Sigmoid colon (tissue), 4 donors: Measurements from ENCODE around the gene PKN3.

GRCh38 chr9:128555210-128555708 lies 2.9 kb downstream of the SPTAN1 start:
- PRO-cap: unidirectional peak, minus-strand start at chr9:128555346
- RAMPAGE, long total RNA, 4 experiments: no peak in any of the 4 experiments

DNA sequence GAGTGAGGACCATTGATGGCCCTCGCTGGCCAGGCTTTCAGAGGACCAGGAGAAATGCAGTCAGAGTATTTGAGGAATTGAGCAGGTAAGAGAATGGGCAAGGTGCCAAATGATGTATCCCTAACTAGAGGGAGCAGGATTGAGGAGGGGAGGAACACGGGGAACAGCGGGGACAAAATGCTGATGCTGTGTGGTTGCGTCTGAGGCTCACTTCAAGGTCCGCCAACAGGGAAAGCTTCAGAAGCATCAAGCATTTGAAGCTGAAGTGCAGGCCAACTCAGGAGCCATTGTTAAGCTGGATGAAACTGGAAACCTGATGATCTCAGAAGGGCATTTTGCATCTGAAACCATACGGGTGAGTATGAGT lies 16.1 kb downstream of the SPTAN1 start:
- PRO-cap: no peak
- RAMPAGE, long total RNA, 4 experiments: start-site peak on the plus strand in 1 of 4 experiments, centred at position 256 of the sequence, 19 reads per replicate

DNA sequence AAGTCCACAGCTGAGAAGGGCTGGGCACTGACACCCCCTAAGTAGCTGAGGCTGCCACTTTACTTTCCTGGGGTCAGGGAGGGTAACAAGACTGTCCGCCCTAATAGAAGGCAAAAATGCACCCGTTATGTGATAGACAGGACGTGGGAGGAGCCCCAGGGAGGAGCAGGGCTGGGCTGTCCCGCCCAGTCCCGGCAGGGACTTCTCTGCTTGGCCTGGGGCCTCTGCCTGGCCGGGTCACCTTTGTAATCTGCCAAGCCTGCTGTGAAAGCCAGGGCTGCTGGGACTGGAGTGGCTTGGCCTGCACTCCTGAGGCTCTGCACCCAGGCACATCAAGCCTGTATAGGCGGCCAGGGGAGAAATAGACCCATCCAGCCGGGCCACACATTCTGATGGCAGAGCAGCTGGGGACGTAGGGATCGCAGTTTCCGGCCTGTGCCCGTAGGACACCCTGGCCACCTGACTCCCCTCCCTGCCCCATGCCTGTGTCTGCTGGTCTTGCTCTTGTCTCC lies 28.2 kb downstream of the DYNC2I2 start:
- PRO-cap: no peak
- RAMPAGE, long total RNA, 4 experiments: no peak in any of the 4 experiments

- PRO-cap: no peak
- RAMPAGE, long total RNA, 4 experiments: no peak in any of the 4 experiments
Observed at GRCh38 chr9:128696404-128697303, 5.6 kb upstream of the PKN3 start.

DNA sequence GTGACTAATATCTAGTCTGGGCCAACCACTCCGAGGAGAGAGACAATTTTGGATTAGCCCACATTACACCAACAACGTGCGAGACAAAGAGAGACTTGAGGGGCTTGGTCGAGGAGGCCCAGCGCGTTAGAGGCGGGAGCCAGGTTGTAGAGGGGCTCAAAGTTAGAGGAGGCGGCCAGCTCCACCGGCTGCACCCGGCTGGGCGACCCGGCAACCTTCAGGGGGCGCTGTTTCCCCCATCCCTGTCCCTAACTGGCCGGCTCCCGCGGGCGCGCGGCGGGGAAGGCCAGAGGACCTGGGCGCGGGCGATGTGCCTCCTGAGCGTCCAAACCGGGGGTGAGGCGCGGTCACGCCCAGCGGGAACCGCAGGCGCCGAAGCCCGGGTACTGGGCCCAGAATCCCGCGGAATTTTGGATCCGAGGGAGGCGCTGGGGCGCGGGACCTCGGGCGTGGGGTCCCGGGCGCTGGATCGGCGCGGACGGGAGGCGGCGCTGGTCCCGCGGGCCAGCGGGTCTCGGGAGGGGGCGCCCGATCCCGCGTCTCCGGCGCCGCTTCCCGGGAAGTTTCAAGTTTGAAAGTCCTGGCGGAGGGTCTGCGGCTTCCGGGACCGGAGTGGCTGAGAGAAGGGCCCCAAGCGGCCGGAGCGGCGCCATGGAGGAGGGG lies at the start of gene PKN3:
PKN3 (plus strand) TSS at position 239 of the 663 bp plus-strand sequence.
- PRO-cap: no peak
- RAMPAGE, long total RNA, 4 experiments: no peak in any of the 4 experiments

GRCh38 chr9:128762100-128762527 lies 9.6 kb downstream of the ZER1 start:
- PRO-cap: no peak
- RAMPAGE, long total RNA, 4 experiments: no peak in any of the 4 experiments

- PRO-cap: no peak
- RAMPAGE, long total RNA, 4 experiments: no peak in any of the 4 experiments
Observed at GRCh38 chr9:128765450-128766015, 6.2 kb downstream of the ZER1 start.

- PRO-cap: no peak
- RAMPAGE, long total RNA, 4 experiments: no peak in any of the 4 experiments
Observed at GRCh38 chr9:128918753-128919862, 1.7 kb upstream of the PHYHD1 start.

- PRO-cap: no peak
- RAMPAGE, long total RNA, 4 experiments: start-site peak on the minus strand in 1 of 4 experiments, at chr9:128946343-128946555 at its widest, 5 reads per replicate
Observed at GRCh38 chr9:128946083-128946932, 1.1 kb downstream of the DOLK start.

DNA sequence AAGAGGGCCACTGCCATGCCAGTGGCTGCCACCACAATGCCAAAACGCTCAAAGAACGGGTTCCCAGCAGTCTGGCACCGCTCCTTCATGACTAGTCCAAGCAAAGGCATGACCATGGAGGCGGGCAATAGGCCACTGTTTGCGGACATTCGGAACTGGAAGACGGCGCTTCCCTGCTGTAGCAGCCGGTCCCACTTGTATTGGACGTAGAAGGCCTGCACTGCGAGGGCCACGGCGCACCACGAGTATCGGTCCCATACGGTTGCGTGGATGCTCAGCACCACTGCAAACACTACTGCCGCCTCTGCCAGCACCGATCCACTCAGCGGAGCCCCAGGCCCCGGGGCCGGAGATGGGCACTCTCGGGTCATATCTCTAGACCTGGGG lies 477 bp downstream of the DOLK start:
- PRO-cap: no peak
- RAMPAGE, long total RNA, 4 experiments: no peak in any of the 4 experiments

DNA sequence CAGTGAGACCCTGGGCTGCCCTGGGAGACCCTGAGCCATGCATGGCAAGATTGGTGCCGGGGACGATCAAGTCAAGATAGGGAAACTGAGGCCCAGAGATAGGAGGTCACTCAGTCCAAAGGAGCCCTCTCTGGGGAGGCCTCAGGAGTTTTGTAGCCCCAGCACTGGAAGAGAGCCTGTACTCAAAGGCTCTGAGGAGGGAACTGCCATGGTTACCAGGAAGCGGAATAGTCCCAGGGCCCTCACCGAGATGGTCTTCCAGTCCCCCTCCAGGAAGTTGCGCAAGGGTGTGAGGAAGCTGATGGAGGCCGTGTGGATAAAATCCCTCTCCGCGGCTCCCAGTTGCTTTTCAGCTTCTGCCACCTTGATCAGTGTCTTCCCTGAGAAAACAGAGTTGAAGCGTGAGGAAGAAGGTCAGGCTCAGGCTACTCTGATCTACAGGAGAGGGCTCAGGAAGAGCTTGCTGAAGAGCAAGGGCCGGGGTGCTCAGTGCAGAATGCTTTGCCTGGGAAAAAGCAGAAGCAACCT lies 13.5 kb downstream of the SH3GLB2 start:
- PRO-cap: no peak
- RAMPAGE, long total RNA, 4 experiments: no peak in any of the 4 experiments

- PRO-cap: bidirectional peak, plus-strand start at chr9:129028554, minus-strand start at chr9:129028311
- RAMPAGE, long total RNA, 4 experiments: no peak in any of the 4 experiments
Observed at GRCh38 chr9:129028441-129028656, 218 bp upstream of the SH3GLB2 start.

DNA sequence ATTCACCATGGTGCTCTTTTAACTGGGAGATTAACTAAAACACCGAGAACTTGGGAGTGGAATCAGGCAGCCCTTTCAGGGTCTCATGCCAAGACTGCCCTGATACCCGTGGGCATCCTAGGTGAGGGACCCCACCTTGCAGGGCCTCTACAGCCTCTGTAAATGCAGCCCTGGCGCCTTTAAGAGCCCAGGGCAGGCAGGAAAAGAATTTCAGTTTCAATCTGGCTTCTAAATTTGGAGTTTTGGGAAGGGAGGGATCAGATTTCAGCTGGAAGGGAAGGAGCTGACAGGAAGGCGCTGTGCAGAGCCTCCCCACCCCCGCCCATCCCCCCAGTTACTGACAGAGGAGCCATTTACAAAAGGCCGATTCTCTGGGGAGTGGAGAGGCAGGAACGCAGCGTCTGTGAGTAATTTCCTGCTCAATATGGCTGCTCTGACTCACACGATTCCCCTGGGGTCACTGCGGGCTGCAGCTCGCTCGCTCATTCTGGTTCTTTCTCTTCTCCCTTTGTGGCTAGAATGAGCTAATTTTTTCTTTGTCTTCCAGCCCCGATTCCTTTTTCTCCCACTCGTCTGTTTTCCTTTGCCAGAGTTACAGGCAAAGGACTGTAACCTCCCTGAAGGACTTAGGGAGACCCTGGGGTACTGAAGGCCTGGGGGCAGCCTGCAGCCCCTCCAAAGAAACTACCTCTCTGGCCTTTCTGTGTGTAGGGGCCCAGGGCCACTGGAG lies 28.7 kb downstream of the PTPA start:
- PRO-cap: unidirectional peak, plus-strand start at position 260 of the sequence; unidirectional peak, plus-strand start at position 366 of the sequence; unidirectional peak, plus-strand start at position 443 of the sequence
- RAMPAGE, long total RNA, 4 experiments: start-site peak on the plus strand in 4 of 4 experiments, centred at positions 348 to 376 of the sequence, 46 to 314 reads per replicate

DNA sequence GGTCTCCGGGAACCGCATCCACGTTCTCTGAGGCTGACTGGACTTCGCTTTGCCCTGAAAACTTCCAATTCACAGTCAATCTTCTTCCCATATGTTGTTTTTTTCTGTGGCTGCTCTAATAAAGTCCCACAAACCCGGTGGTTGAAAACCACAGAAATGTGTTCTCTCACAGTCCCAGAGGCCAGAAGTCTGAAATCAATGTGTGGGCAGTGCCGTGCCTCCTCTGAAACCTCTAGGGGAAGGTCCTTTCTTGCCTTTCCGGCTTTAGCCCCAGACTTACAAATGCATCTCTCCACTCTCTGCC lies 93.0 kb upstream of the IER5L start:
- PRO-cap: no peak
- RAMPAGE, long total RNA, 4 experiments: no peak in any of the 4 experiments

- PRO-cap: bidirectional peak, plus-strand start at chr9:129321016, minus-strand start at chr9:129320867
- RAMPAGE, long total RNA, 4 experiments: start-site peak on the plus strand in 1 of 4 experiments, at chr9:129320961-129321016 at its widest, 7 reads per replicate
Observed at GRCh38 chr9:129320441-129321128, 142.5 kb upstream of the IER5L start.

DNA sequence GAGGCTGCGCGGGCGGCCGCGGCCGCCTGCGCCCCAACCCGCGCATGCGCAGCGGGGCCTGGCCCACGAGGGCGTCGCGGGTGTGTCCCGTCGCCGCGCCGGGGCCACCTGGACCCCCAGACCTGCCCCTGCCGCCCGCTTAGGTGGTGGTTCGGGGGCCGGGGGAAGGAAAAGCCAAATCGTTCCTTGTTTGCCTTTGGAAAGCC lies 207.1 kb downstream of the C9orf50 start:
- PRO-cap: bidirectional peak, plus-strand start at position 51 of the sequence, minus-strand start outside the sequence
- RAMPAGE, long total RNA, 4 experiments: no peak in any of the 4 experiments

GRCh38 chr9:129432305-129432682 lies 188.6 kb downstream of the C9orf50 start:
- PRO-cap: no peak
- RAMPAGE, long total RNA, 4 experiments: no peak in any of the 4 experiments

- PRO-cap: no peak
- RAMPAGE, long total RNA, 4 experiments: no peak in any of the 4 experiments
Observed at GRCh38 chr9:129458156-129458692, 162.7 kb downstream of the C9orf50 start.

DNA sequence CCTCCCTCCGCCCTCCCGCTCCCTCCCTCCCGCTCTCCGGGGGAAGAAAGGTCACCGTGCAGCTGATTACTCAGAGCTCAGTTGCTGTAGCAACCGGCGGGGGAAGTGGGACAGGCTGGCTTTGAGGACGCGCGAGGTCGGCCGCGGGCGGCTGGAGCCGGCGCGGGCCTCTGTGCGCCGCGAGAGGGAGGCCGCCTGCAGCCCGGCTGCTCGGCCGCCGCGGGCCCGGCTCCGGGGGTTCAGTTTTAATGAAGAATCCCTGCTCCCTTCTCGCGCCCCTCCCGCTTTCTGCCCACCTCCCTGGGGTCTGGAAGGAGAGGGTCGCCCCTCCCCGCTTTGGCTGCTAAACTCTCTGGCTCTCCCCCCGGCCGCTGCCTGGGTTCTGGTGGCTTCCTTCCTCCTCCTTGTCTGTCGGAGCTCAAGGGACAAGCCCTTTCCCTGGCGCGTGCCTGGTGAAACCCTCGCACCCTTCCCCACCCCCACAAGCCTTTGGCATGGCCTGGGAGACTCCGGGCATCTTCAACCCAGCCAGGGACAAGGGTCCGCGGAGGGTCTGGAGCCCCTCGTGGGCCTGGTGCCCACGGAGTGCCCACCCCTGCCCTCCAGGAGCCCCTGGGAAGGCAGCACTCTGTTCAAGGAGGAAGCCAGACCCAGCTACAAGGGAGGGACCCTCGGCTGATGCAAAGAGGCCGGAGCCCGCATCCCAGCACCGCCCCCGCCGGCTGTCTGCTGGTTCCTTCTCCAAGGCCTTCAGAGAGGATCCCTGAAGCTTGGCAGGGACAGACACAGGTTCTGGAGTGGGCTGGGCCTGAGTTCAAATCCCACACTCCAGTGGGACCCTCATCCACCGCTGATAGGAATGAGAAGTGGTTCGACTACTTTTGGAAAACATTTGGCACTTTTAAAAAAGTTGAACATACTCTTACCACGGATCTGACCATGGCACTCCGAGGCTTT lies 160.2 kb downstream of the C9orf50 start:
- PRO-cap: bidirectional peak, plus-strand start at position 92 of the sequence, minus-strand start outside the sequence; unidirectional peak, minus-strand start at position 728 of the sequence
- RAMPAGE, long total RNA, 4 experiments: no peak in any of the 4 experiments

DNA sequence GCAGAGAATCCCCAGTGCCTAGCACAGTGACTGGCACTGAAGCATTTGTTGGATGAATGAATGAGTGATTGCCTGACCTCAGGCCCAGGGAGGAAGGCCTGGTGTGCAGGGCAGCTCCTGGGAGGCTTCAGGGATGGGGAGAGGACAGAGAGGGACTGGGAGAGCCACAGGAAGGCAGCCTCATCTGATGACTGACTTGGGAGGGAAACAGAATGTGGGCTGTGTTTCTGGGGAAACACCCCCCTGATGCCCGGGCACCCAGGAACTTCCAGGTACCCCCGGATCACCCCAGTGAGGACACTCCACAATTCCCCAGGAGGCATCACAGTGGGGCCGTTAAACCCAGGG lies 133.6 kb downstream of the C9orf50 start:
- PRO-cap: no peak
- RAMPAGE, long total RNA, 4 experiments: no peak in any of the 4 experiments